A172 (cell line): ENCODE measurements around the genes GSTA2, GSTA1, GSTA3 and KIAA1586.

- RAMPAGE, long total RNA = no peak
These were observed 1.5 kb downstream of the TMEM14A start for GRCh38 chr6:52672426-52672734.

DNA sequence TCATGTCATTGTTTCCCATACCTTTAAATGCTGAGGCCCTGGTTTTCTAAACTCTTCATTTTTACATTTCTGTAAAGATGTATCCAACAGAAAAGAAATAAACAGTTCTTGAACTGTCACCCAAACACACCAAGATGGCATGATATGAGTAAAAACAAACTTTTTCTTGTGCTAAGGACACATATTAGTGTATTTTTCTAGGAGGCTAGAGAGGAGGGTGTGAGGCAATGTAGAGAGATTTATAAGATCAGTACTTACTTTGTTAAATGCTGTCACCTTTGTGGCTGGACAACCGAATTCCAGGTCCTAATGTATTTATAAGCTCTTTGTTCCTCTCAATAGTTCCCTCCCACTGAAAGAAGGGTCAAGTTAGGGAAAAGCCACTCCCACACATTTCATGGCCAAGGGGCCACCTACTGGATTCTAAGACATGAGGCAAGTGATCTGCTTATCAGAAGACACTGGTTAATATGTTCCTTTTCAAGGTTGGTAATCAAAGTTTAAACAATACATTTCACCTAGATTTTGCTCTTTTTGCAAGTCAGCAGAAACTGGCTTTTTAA lies at the start of gene GSTA2:
GSTA2 (minus strand) TSS at position 290 of the 563 bp plus-strand sequence.
- RAMPAGE, long total RNA = no peak

- RAMPAGE, long total RNA = no peak
These were observed 15.2 kb downstream of the GSTA1 start for GRCh38 chr6:52788328-52788806.

- RAMPAGE, long total RNA = no peak
These were observed at the start of gene GSTA1 for GRCh38 chr6:52803574-52803989. TSS of gene GSTA1 (minus strand) at chr6:52803816.

- RAMPAGE, long total RNA = no peak
These were observed at the start of gene GSTA3 for GRCh38 chr6:52909493-52909873. TSS of gene GSTA3 (minus strand) at chr6:52909698.

- RAMPAGE, long total RNA = no peak
These were observed 92.1 kb upstream of the GCM1 start for GRCh38 chr6:53240736-53241193.

DNA sequence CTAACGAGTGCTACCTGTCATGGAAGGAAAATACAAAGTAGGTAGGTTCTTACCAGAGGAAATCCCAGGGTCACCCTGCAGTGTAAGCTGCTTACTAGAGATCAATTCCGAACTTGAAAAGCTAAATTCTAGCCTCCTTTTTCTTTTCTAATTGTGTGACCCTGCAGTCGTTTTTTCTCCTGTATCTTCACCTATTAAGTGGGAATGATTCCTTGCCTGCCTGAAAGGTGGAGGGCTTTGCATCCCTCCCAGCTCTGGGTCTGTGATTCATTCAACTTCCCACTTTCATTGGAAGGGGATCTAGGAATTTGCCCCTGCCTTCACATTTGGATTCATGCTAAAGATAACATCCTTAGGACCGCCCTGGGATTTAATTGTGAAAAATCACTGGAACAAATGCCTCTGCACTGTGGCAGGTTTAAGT lies 104.5 kb downstream of the LRRC1 start:
- RAMPAGE, long total RNA = no peak

DNA sequence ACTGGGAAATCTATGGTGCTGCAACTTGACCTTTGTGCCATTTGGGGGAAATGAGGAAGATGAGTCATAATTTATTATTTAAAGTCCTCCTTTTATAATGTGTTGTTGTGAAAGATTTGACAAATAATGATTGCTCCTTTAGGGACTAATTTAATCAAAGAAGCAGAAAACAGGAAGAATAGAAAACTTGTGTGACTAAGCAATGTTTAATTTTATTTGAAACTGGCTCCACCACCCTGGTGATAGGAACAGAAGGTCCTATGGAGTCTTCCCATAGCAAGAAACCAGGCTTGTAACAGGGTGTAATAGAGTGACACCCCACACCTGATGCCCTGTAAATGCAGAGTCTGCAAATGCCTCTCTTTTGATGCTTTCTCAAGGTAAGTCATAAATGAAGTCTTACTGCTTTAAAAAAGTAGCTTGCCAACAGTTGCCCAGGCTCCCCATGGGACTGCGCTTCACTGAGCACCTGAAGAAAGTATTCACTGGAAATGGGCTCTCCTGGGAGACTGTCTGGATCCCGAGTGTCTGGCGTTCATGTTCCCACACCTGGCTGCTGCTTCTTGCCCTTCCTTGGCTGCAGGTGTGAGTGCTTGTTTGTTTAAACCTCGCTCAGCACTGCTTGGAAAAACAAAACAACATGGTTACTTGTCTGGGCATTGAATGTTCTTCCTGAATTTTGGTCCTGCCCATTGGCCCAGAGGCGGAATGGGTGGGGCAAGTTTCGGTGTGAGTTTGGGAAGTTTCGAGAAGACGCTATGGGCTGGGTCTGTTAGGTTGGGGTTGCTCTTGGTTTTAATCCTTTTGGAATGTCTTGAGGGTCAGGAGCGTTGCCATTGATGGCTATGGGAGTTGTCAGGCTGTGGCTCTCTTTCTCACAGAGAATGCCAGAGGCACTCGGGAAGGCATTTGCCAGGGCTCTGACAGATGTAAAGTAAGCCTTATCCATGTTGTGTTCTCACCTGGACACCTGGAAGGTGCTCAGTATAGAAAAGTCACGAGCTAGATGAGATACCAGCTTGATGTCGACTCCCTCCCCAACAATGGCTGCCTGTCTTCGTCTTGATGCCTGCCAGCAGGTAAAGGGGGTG lies 134.7 kb downstream of the LRRC1 start:
- RAMPAGE, long total RNA = no peak

GRCh38 chr6:54255840-54256401 lies 52.3 kb upstream of the TINAG start:
- RAMPAGE, long total RNA = no peak

DNA sequence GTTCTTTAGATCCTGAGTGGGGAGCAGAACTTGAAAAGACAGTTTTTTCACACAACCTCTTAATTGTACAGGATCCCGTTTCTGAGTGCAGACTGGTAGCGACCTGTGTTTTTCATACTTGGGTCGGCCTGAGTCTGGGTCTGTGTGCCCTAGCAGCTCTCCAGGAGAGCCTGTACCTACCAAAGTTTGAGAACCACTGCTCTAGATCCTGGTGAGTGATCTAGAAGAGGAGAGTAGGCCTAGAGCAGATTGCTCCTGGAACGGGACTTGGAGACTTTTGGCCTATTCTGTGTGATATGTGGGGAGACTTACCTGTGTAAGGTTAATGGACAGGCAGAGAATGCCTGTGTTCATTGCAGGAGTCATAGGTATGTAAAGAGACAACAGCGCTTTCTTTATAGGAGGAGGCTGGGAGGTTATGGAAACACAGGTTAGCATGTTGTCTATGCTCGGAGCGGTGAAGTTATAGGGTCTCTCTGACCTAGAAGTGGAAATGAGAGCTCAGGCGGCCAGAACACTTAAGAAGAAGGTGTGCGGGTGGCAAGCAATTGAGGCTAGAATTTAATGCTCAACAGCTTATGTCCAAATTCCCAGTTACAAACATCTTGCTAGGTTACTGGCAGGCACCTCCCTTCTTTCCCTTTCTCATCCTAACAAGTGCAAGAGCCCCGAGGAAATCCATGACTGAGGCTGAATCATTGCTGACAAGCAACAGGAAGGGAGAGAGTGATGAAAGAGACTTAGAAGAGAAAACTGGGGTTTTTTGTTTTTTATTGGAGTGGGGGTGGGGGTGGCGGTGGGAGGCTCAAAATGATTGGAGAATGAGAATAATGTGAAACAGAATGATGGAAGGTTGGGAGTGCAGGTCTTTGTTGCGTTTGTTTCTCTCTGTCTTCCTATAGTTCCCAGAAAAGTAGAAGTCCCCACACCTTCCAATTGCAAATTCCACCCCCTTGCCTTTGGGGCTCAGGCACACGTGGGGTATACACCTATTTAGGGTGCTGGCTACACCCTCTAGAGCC lies 1.1 kb downstream of the FAM83B start:
- RAMPAGE, long total RNA = no peak

DNA sequence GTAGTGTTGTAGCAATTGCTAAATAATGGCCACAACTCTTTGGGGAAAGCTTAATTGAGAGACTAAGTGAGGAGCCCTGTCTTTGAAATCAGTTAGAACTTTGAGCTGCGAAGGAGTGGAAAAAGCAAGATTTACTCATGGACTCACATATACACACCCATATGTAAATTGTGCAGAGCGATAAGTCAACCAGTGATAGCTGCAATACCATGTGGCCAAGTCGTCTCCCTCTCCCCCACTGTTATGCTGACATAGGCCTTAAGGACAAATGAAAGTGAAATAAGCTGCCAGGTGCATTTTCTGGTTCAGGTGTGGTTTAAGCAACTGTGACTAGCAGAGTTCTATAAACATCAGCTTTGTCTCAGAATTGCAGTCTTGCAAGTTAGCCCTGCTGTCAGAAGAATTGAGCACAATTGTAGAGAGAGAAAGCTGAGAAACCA lies 9.5 kb downstream of the FAM83B start:
- RAMPAGE, long total RNA = no peak

DNA sequence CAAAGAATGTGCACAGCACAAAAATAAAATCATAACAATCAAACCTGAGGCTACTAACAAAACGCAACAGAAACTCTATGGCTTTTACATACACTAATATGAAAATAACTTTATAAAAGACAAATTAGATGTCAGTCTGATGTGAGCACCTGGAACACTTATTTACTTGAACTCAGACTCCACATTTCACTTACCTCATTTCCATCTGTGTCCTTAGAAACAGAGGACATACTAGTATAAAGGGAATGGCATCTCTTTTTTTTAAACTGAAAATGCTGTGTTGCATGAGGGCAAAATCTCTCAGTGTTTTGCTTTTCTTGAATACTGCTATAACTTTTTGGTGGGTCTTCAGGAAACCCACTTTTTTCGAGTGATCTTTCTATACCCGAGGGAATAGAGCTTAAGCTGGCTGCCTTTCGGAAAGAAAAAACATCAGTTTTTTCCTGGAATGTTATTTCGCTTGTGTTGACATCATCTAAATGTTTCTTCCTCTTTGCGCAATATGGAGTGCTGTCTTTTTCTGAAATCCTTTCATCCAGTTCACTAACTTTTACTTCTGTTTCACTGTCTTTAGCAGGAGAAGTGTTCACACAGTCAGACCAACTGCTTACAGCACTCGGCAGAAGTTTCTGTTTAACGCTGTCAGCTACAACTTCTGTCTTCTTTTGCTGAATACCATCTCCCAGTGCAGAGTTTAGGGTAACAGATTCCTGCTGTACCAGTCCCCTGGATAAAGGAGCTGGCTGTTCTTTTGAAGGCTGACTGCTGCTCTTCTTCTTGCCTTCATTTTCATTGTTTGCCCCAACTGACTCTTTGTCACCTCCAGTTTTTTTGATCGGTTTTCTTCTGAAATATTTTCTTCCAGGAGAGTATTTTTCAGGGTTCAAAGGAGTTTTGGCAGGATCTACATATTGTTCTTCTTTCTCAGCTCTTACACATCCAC lies 262.2 kb downstream of the DST start:
- RAMPAGE, long total RNA = no peak

DNA sequence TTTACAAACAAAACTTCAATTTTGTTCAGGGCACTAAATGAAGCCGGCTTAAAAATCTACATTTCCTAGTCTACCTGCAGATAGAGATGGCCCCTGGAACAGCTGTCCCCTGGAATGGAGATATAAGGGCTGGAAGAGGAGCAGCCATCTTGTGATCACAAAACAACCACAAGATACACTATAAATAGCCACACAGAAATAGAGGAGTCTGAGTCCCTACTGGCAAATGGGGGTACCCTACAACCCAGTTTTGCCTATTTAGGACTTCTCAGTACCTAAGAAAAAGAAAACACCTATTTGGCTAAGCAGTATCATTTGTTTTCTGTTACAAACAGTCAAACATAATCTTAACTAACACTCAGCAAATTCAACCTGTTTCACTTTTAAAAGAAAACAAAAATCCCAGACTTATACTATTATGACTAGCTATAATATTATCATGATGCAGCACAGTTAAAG lies 115.6 kb downstream of the DST start:
- RAMPAGE, long total RNA = no peak

GRCh38 chr6:56842537-56843507 lies 111.8 kb downstream of the DST start:
- RAMPAGE, long total RNA = start-site peak on the minus strand at chr6:56843262-56843434, 20 and 24 reads in 2 replicates

GRCh38 chr6:56849824-56850409 lies 104.7 kb downstream of the DST start:
- RAMPAGE, long total RNA = no peak

- RAMPAGE, long total RNA = start-site peak on the plus strand at chr6:57046668-57046729, 46 and 201 reads in 2 replicates
These were observed at the start of gene KIAA1586 for GRCh38 chr6:57046103-57046883. TSS of gene KIAA1586 (plus strand) at chr6:57046693.

DNA sequence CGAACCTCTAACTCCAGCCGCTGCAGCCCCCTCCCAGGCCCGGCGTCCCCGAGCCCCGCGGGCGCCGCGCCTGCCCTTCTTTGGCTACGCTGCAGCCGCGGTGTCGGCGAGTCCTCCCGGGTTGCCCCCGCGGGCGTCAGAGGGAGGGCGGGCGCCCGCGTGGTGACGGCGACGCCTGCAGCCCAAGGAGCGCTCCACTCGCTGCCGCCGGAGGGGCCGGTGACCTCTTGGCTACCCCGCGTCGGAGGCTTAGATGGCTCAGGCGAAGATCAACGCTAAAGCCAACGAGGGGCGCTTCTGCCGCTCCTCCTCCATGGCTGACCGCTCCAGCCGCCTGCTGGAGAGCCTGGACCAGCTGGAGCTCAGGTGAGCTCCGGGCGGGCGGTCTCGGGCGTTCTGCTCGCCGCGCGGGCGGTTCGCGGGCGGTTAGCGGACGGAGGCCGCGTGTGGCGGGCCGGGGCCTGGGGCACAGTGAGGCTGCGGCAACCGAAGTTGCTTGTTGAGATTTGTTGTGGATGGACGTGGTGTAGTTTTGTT lies 387 bp downstream of the BAG2 start:
- RAMPAGE, long total RNA = start-site peak on the plus strand centred at position 218 of the sequence, 172 bp wide, 724 and 1,234 reads in 2 replicates

DNA sequence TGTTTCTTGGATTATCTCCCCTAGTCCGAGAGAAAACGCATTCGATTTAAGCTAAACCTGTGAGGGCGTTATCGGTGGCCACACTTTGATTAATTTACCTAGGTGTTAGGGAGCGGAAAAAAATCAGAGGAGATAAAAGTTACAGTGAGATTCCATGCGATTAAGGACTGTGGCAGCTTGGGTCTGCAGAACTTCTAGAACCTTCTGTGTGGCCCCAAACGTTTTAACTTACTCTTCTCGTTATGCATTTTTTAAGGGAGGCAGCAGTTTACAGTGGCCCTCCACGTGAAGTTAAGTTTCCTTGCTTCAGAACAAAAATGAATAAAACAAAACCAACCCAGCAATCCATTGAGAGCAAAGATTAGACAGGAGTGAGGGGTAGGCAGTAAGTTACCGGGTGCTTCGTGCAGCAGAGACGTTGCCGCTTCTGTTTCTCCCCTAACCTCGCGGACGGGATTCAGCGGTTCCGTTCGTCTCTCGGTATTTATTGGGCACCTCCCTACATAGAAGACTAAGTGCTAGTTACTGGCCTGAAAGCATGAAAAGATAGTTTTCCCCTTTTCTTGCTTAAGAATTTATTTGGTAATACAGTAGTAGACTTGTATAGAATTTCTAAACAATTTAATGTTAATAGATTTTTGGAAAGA lies 979 bp downstream of the BAG2 start:
- RAMPAGE, long total RNA = no peak

DNA sequence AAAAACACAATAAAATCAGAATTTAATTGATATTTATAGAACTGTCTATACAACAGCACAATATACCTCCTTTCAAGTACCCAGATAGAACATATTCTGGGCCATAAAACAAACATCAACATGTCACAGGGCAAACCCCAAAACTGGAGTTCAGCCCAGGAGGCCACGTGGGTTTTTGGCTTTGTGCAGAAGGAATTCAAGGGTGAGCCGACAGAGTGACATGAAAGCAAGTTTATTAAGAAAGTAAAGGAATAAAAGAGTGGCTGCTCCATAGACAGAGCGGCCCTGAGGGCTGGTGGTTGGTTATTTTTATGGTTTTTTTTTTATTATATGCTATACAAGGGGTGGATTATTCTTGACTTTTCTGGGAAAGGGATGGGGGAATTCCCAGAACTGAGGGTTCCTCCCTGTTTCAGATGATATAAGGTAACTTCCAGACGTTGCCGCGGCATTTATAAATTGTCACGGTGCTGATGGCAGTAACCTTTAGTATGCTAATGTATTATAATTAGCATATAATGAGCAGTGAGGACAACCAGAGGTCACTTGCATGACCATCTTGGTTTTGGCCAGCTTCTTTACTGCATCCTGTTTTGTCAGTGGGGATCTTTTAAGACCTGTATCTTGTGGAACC lies 5.6 kb downstream of the RAB23 start:
- RAMPAGE, long total RNA = no peak

DNA sequence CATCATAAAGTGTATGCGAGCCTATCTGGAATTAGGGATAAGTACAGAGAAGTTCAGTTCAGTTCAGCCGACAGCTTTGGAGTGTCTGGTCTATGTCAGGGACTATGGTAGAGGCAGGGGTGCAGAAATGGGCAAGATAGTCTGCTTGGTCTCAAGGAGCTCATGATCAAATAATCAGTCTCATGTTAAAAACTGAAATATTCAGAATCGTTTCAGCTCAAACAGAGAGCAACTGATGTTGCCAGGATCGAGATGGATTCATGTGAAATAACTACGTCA lies 12.2 kb upstream of the PRIM2 start:
- RAMPAGE, long total RNA = no peak